ENCODE measurements around a stretch of chr7.

- PRO-cap = no peak
Observed at GRCh38 chr7:77583416-77583856, 46.3 kb downstream of the PTPN12 start.

DNA sequence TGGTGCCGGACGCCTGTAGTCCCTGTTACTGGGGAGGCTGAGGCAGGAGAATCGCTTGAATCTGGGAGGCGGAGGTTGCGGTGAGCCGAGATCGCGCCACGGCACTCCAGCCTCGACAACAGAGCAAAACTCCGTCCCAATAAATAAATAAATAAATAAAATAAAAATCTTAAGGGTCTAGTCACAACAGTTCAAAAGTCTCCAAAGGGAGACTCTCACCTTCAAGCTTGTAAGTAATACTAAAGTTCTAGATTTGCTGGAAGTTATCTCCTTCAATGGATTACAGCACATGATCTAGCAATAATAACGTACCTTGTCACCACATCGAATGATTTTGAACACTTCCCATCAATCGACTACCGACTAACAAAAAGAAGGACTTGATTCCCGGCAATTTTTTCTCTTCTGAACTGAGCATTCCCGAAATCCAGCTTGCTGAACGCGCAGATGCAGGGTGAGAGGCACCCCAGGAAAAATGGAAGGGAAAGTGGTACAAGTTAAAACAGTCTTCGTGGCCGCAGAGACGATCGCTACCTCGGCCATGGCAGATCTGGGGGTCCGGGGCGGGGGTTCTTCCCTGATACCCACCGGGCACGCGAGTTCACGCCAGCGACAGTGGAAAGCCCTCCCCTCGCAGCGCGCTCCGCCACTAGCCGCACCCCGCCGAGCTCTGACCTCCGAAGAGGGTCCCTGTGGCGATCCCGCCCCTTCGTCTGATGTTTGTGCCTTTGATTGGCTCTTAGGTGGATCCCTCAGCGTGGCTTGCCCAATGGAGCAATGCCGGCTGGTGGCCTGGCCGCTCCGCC is 472 bp upstream of the RSBN1L start:
- PRO-cap = bidirectional peak, plus-strand start outside the sequence, minus-strand start at position 672 of the sequence

DNA sequence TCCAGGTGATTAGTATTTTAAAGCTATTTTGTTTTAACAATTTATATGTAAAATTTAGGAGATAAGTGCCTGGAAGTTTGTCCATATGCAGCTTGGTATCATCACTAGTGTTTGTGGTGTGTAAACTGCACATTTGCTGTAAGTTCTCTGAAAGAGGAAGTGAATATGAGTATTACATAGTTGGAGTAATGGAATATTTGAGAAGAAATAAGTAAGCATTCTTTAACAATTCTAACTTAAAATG is 2.0 kb downstream of the RSBN1L start:
- PRO-cap = no peak

DNA sequence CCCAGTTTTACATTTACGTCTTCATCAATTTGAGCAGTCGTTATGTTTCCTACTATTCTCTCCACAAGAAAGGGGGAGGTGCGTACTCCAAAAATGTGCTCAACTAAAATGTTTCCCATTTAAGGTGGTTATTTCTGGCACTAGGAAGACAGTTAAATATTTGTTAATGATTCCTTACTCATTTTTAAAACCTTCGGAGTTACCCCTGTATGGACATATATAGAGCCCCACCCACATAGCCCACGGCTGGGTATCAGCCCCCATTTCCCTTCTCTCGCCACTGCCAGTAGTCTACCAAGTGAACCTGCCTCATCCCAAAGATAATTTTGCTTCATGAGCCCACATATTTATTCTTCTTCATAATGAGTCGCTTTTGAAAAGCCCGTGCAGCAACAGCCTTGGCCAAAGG is 719 bp downstream of the TMEM60 start:
- PRO-cap = no peak

GRCh38 chr7:78020386-78020573 is 222.0 kb upstream of the TMEM60 start:
- PRO-cap = no peak

GRCh38 chr7:78230810-78231082 is 432.5 kb upstream of the TMEM60 start:
- PRO-cap = no peak

- PRO-cap = no peak
Observed at GRCh38 chr7:79191449-79192065, 261.9 kb downstream of the MAGI2 start.

DNA sequence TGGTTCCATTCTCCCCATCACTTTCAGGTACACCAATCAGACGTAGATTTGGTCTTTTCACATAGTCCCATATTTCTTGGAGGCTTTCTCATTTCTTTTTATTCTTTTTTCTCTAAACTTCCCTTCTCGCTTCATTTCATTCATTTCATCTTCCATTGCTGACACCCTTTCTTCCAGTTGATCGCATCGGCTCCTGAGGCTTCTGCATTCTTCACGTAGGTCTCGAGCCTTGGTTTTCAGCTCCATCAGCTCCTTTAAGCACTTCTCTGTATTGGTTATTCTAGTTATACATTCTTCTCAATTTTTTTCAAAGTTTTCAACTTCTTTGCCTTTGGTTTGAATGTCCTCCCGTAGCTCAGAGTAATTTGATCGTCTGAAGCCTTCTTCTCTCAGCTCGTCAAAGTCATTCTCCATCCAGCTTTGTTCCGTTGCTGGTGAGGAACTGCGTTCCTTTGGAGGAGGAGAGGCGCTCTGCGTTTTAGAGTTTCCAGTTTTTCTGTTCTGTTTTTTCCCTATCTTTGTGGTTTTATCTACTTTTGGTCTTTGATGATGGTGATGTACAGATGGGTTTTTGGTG is 219.0 kb downstream of the MAGI2 start:
- PRO-cap = no peak

DNA sequence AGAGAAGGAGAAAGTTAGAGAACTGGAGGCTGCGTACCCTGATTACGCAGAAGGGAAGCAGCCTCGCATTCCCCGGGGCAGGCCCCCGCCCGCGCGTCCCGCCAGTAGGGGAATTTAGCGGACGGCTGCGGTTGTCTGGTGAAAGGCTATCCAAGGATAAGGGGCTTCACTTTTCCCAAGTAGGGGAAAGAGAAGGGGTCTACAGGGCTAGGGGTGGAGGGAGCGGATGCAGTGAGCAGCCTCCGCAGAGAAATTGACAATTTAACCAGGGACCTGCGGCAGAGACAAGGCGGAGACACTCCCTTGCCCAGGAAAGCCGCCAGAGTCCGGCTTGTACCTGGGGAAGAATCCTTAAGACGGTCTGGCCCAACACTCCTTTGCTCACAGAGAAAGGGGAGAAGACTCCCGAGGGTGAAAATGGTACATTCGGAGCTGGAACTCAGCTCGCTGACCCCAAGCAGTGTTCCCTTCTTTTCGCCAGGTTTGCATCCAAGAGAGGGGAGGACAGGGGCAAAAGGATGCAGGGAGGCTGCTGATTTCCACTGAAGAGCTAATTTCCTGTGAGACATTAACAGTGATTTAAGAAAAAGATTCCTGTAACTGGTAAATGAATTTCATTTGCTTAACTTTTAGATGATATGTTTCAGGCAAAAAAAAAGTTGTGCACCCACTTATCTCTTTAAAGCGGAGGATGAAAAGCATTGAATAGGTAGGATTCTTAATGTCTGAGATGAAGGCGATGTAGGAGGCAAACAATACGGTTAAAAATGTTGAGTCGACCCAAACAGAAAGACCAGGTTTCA is 1.1 kb upstream of the MAGI2 start:
- PRO-cap = bidirectional peak, plus-strand start at position 107 of the sequence, minus-strand start outside the sequence

- PRO-cap = no peak
Observed at GRCh38 chr7:79976739-79977059, 157.9 kb upstream of the GNAI1 start.

- PRO-cap = unidirectional peak, minus-strand start at chr7:80136060
Observed at GRCh38 chr7:80135899-80136328, 1.3 kb downstream of the GNAI1 start.

DNA sequence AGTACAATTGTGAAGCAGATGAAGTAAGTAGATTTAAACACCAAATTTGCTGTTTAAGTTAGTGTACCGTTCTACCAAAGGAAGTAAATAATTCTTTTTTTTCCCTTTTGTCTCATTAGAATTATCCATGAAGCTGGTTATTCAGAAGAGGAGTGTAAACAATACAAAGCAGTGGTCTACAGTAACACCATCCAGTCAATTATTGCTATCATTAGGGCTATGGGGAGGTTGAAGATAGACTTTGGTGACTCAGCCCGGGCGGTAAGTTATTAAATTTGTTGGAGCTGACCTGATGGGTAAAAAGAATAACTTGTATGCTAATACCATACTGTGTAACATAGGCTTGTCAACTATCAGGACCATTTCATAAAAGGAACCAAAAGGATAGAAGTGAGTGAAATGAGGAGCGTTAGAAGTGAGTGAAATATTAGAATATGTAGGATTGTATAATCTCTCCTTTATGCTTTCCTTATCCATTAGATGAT is 54.4 kb downstream of the GNAI1 start:
- PRO-cap = no peak

- PRO-cap = no peak
Observed at GRCh38 chr7:80393834-80394372, 118.0 kb downstream of the GNAT3 start.

DNA sequence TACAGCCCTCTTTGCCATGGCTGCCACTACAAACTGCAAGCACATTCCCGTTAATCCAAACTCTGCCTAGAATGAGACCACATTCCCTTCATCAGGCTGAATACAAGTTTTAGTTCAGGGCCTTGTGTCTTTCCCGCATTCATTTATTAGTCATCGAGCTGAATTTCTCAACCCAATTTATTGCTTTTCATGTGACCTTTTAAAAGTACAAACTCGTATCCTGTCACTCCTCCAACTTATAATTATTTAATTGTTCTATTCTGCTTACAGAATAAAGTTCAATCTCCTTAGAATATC is 23.4 kb upstream of the CD36 start:
- PRO-cap = no peak

- PRO-cap = no peak
Observed at GRCh38 chr7:80642900-80643472, 4.5 kb downstream of the CD36 start.

- PRO-cap = no peak
Observed at GRCh38 chr7:80869914-80870433, 48.9 kb downstream of the SEMA3C start.

- PRO-cap = no peak
Observed at GRCh38 chr7:80916686-80917269, 2.1 kb downstream of the SEMA3C start.

DNA sequence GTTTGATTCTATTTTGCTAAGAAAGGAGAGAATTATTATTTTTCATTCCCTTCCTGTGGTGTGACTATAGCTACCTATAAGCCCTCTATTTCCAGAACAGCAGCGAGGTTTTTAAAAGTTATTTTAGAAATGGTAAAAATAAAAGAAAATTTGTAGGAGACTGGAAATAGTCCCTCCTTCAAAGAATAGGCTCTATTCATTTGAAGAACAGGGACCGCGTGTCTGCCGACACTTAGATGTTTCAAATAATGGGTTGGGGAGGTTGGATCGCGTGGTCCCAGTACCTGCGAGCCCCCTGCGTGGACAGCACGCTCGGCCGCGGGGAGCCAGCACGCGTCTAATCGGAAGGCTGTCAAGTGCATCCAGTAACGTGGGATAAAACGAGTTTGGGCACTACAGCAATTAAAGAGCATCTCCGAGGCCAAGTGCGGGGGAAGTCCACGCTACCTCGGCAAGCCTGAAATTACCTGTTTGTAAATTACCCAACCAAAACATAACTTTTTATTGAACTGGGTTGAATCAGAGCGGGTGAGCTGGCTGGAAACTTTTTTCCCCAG is 1.0 kb downstream of the CACNA2D1 start:
- PRO-cap = no peak

GRCh38 chr7:84055478-84055910 is 139.1 kb downstream of the SEMA3A start:
- PRO-cap = no peak

GRCh38 chr7:84058510-84059113 is 136.0 kb downstream of the SEMA3A start:
- PRO-cap = no peak